LUHMES (cell line): ENCODE data around the genes KRT83, KRT82 and KRT4.

DNA sequence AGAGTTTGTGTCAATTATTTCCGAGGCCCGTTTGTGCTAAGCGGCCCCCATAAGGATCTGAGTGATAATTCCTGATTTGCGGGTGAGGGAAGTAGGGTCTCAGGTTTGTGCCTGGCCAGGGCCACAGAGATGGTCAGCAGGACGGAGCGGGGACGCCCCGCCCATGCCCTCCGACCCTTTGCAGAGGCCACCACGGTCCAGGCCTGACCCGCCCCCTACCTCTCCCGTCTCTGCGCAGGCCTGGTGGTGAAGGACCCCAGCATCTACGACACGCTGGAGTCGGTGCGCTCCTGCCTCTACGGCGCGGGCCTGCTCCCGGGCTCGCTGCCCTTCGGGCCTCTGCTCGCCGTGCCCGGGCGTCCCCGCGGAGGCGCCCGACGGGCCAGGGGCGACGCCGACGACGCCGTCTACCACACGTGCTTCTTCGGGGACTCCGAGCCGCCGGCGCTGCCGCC is 7.7 kb downstream of the TAMALIN start:
- PRO-cap: no peak

GRCh38 chr12:52025382-52026196 is 18.8 kb downstream of the TAMALIN start:
- PRO-cap: no peak

- PRO-cap: no peak
Measured at GRCh38 chr12:52081862-52082859, 2.7 kb downstream of the SMIM41 start.

GRCh38 chr12:52093318-52093793 is 13.9 kb downstream of the SMIM41 start:
- PRO-cap: no peak

- PRO-cap: no peak
Measured at GRCh38 chr12:52146649-52148049, 44.7 kb downstream of the KRT80 start.

- PRO-cap: no peak
Measured at GRCh38 chr12:52230810-52231387, 2.1 kb upstream of the KRT7 start.

DNA sequence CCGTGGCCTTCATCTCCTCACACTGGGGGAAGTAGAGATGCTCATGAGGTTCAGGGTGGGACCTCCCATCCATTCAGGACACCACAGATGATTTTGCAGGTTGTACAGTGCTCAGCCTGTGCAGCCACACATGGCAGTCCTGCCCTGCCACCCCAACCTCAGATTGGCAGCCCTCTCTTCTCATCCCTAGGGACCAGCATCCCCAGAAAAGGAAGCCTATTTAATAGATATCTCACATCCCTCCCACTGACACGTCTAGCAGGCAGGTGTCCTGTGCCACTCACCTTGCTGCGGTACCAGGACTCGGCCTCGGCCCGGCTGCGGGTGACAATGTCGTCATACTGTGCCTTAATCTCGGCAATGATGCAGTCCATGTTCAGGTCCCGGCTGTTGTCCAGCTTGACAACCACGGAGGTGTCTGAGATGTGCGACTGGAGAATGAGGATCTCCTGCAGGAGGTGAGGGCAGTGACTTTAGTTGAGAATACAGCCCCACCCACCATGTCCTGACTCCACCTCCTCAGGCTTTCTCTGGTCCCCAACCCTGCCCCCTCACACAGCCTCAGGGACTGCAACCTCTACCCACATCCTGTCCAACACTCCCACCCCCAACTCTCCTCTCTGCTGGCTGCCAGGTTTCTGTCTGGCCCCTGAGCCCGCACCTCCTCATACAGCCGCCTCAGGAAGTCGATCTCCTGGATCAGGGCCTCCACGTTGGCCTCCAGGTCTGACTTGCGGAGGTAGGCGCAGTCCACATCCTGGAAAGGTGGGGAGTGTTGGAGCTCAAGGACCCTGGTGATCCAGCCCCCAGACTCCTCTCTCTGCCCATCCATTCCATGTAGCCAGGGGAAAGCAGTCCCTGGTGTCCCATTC is 3.4 kb downstream of the KRT81 start:
- PRO-cap: no peak

DNA sequence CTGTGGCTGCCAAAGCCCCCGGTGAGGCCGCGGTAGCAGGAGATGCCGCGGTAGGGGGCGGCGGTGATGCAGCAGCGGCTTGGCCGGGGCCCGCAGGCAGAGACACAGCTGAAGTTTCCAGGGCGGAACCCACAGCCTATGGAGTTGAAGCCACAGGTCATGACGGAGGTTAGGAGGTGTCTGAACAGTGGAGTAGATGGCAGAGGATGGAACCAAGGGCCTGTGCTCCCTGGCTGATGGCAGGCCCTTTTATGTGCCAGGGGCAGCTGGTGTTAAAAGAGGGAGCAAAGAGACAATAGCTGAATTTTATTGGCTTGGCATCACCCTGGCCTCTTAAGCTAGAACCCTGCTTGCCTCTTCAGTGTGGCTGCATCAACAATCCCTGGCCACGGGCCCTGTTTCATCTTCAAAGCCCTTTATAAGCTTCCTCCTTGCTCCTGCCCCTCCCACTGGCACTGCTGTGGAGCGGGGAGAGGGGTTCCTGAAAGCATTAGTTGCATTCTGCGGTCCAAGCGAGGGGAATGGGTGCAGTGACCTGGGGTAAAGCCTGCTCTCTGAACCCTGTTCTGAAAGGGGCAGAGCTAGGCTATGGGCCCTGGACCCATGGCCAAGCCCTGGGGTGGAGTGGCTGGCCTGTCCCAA is at the start of gene KRT83:
Gene KRT83, minus strand, starts transcription at position 224 of the 642 bp plus-strand sequence.
- PRO-cap: no peak

- PRO-cap: no peak
Measured at GRCh38 chr12:52345608-52346189, 21.6 kb downstream of the KRT85 start.

DNA sequence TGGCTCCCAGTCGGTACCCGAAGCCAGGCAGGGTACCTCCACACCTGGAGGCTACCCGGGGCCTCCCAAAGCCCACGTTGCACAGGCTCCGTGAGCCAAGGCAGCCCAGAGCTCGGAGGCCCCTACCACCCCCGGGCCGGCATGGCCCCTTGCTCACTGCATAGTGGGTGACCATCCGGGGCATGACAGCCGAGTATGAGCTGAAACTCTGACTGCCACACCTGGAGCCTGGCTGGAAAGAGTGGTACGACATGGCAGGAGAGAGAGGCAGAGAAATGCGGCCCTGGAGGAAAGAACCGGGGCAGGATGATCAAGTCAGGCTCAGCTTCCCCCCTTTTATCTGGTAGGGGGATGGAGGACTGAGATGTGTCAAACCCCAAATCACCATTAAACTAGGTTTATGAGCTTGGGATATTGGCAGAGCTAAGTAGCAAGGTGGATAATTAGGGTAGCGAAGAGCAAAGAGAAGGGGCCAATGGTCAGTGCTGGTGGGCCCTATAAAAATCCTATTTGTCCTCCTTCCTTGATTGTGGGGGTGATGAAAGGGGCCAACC is at the start of gene KRT82:
Gene KRT82, minus strand, starts transcription at position 311 of the 554 bp plus-strand sequence.
- PRO-cap: no peak

DNA sequence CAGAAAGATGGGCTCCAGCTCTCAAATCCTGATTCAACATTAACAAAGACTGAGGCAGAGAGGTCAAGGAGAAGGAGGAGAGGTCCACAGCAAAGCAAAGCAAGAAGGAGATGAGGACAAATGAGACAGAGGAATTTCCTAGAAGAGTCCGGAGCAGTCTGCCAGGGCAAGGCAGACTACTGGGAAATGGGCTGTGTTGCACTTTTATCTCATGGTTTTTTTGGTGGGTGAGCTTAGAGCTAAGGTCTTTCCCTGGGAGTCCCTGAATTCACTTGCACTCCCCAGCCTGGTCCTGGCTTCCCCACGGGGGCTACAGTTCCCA is 6.7 kb upstream of the KRT72 start:
- PRO-cap: no peak

DNA sequence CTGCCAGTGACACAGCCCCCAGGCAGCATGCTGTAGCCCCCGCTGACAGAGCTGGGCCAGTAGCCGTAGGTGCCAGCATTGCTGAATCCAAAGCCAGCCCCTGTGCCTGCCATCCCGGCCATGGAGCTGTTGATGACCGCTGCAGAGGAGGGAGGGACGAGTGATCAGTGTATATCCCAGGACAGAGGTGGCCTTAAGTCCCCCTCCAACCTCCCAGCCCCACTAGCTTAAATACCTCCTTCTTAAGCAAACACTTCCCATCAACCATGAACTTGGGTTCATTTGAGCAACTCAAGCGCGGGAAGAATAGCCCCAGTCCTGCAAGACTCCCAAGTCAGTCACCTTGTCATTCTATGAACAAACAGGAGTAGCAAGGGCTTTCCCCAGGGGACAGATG is 7.0 kb upstream of the KRT72 start:
- PRO-cap: no peak

GRCh38 chr12:52660020-52660333 is 8.0 kb upstream of the KRT2 start:
- PRO-cap: no peak

DNA sequence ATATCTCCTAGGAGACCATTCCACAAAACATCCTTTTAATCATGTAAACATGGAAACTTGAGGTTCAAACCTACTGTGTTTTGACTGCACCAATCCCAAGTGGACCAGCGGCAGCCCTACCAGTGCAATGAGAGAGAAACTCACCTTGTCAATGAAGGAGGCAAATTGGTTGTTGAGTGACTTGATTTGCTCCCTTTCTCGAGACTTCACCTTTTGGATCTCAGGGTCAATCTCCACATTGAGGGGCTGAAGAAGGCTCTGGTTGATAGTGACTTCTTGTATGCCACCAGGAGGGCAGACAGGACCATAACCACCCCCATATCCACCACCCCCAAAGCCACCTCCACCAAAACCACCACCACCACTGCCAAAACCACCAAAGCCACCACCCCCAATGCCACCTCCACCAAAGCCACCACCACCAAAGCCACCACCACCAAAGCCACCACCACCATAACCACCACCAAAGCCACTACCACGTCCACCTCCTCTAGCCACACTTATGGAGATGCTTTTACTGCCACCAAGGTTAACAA is 525 bp downstream of the KRT1 start:
- PRO-cap: no peak

- PRO-cap: no peak
Measured at GRCh38 chr12:52687757-52688428, 7.7 kb upstream of the KRT1 start.

DNA sequence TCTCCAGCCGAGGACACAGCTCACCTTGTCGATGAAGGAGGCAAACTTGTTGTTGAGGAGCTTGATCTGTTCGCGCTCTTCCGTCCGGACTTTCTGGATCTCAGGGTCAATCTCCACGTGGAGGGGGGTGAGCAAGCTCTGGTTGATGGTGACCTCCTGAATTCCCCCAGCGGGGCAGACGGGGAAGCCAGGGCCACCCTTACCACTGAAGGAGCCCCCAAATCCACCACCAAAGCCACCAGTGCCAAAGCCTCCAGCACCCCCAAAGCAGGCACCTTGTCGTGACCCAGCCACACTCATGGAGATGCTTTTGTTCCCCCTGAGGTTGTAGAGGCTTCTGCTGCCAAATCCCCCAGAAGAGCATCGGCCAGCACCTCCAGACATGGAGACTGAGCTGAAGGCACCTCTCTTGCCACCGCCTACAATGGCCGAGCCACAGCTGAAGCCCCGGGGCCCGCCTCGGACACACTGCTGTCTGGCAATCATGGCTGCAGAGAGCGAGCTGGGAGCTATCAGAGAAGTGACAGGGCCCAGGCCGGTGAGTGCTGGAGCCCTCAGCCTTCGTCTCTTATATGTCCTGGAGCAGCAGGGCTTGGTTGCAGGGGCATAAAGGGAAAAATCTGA is at the start of gene KRT4:
Gene KRT4, minus strand, starts transcription at position 544 of the 624 bp plus-strand sequence.
- PRO-cap: no peak

GRCh38 chr12:52859988-52860735 is 11.4 kb upstream of the KRT78 start:
- PRO-cap: no peak

- PRO-cap: no peak
Measured at GRCh38 chr12:52879305-52880343, 25.3 kb downstream of the KRT8 start.

GRCh38 chr12:52902324-52902874 is 2.5 kb downstream of the KRT8 start:
- PRO-cap: no peak

GRCh38 chr12:53009547-53010674 is 3.7 kb downstream of the EIF4B start:
- PRO-cap: no peak